Pulmonary artery (tissue), 1 donor: Measurements from ENCODE around the genes SDF4, ATAD3A and MMP23B.

GRCh38 chr1:1231077-1232099 is at the start of gene SDF4:
TSS of gene SDF4 (minus strand) at chr1:1232001.
- PRO-cap = bidirectional peak, plus-strand start at chr1:1232249, minus-strand start at chr1:1232045

DNA sequence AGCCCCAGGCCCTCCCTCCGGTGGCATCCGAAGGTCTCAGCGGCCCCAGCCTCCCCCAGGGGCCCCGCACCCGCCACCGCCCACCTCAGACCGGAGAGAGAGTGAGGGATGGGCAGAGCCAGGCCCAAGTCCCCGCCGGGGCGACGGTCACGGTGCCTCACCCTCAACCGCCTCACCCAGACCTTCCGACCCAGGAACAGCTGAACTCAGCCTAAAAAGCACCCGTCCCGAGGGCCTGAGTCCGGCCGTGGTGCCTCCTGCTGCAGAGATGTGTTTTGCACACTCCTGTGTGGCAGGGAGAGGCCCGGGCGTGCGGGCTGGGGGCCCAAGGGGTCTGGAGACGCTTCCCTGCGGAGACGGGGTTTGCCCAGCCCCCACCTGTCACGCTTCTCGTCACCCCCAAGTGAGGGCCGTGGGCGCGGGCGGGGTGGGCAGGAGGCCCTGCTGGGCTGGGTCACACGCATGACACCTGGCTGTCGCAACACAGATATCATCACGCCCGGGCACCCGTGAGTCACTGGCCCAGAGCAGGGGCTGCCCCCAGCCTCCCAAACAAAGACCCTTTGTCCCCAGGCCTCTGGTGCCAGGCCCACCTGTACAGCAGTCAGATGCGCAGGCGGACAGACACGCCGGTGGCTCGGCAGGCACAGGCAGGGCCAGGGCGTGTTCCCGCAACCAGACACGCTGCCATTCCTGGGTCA is 5.8 kb downstream of the B3GALT6 start:
- PRO-cap = no peak

GRCh38 chr1:1262476-1263245 is 11.0 kb downstream of the UBE2J2 start:
- PRO-cap = no peak

DNA sequence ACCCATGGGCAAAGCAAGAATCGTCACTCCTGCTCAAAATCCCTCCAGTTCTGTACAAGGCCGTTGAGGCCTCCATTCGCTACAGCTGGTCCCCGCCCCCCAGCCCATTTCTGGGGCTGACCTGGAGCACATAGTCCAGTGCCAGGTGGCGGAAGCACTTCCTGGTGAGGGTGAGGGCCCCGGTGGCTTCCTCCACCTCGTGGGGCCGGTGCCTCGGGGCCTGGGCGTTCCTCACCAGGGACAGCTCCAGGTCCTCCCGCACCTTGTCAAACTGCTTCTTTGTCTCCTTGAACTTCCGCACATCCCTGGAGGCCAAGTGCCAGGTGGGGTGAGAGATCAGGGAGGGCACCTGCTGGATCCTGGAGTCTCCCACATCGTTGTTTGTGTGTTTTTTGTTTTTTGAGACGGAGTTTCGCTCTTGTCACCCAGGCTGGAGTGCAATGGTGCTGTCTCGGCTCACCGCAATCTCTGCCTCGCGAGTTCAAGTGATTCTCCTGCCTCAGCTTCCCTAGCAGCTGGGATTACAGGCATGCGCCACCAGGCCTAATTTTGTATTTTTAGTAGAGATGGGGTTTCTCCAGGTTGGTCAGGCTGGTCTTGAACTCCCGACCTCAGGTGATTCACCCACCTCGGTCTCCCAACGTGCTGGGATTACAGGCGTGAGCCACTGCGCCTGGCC is 7.2 kb downstream of the ACAP3 start:
- PRO-cap = no peak

- PRO-cap = no peak
Observed at GRCh38 chr1:1337831-1338240, 6.8 kb downstream of the TAS1R3 start.

DNA sequence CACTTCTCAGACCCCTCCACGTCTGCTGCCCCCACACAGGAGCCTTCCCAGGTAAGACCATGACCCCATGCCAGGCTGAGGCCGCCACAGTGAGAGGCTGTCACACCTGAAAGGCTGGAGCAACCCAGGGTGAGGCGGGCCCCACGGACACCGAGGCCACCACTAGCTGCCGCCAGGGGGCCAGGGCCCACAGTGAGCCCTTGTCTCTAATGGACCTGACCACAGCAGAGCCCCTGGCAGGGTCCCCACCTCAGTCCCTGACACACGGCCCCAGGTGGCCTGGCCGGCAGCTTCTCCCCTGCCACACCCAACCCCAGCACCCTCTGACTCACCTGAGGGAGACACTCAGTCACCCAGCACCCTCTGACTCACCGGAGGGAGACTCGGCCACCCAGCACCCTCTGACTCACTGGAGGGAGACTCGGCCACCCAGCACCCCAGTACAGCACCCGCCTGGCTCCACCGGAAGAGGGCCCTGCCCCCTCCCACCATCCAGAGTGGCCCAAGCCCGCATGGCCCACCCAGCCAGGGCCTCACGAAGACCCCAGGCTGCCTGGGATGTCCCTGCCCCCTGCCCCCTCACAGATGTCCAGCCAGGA is 4.5 kb downstream of the DVL1 start:
- PRO-cap = no peak

GRCh38 chr1:1384758-1385489 is 9.9 kb upstream of the AURKAIP1 start:
- PRO-cap = no peak

DNA sequence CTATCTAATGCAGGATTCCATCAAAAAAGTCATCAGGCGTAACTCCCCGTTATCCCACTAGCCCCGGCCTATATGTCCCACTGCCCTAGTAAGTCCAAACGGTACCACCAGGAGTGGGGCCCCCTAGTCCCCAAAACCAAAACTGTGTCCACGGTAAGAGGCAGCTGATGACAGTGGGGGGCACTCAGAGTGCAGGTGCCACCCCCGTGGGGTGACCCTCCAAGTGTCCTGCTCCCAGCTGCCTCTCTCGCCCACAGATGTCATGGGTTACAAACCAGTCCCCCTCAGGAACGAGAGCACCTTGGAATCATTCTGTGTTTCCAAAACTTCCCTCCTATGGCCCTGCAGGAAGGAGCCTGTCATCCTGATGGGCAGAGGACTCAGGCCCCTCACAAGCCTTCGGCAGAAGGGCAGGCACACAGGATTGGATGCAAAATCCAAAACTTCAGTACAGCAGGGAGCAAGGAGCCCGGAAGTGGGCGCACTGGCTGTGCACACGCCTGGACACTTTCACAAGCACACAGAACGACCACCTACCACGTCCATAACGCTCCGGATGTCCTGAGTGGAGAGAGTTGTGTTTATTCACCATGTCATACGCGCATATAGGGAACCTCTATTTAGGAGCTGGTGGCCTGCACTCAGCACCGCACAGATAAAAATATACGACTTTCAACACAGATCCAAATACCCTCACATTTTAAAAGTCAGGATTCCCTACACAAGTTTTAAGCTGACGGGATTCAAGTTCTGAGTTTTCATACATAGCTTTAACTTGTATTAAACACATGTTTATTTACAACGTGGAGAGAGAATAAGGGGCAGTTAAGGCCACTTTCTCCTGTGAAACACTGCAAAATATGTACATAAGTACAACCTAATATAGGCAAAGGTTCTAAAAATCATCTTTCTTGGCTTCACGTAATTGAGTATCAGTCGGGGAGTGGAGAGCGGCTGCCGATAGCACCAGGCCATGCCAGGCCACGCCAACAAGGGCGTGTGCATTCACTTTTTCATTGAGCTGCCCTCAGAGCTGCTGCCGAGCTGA is 11.3 kb upstream of the AURKAIP1 start:
- PRO-cap = no peak

- PRO-cap = no peak
Observed at GRCh38 chr1:1399689-1400764, 892 bp upstream of the CCNL2 start.

DNA sequence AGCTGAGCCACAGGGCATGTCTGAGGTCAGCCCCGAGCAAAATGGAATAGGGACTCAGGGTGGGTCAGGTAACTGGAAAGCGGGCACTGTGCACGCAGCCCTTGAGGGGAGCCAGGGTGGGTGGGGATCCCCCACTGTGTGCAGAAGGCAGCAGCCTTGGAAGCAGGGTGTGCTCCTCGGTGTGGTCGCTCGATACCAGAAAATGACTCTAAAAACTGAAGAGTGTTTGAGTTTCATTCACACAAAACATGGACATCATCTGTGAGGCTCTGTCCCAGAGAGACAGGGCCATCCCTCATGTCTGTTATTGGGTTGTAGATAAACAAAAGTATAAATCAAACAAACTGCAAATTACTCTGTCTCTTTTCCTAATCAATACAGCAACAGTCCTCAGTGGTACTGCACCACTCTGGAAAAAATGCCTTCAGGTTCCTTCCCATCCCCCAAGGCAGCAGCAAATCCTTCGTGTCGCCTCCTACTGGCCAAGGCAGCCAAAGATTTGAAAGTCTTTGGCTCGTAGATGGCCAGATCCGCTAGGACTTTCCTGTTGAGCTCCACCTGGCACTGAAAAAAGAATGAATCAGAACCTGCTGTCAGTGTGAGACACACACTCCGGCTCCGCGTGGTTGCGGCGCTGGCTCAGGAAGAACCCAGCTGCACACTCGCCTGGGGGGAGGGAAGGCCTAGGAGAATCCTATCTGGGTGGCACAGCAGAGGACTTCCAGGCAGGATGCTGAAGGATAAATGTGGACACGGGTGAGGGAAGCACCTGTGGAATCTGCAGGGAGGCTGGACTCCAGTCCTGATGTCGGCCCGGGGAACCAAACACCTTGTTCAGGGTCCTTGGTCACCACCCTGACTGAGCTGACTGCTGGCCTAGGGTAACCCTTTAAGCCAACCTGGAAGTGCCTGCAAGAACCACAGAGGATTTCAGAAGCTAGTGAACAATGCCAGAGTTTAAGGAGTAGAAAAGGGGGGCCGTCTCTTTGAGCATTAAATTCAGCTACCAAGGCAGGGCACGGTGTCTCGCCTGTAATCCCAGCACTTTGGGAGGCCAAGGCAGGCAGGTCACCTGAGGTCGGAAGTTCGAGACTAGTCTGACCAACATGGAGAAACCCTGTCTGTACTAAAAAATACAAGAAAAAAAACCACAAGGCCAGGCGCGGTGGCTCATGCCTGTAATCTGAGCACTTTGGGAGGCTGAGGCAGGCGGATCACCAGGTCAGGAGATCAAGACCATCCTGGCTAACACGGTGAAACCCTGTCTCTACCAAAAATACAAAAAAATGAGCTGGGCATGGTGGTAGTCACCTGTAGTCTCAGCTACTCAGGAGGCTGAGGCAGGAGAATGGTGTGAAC is 3.0 kb upstream of the CCNL2 start:
- PRO-cap = no peak

GRCh38 chr1:1430052-1431236 is 4.8 kb downstream of the TMEM88B start:
- PRO-cap = no peak

DNA sequence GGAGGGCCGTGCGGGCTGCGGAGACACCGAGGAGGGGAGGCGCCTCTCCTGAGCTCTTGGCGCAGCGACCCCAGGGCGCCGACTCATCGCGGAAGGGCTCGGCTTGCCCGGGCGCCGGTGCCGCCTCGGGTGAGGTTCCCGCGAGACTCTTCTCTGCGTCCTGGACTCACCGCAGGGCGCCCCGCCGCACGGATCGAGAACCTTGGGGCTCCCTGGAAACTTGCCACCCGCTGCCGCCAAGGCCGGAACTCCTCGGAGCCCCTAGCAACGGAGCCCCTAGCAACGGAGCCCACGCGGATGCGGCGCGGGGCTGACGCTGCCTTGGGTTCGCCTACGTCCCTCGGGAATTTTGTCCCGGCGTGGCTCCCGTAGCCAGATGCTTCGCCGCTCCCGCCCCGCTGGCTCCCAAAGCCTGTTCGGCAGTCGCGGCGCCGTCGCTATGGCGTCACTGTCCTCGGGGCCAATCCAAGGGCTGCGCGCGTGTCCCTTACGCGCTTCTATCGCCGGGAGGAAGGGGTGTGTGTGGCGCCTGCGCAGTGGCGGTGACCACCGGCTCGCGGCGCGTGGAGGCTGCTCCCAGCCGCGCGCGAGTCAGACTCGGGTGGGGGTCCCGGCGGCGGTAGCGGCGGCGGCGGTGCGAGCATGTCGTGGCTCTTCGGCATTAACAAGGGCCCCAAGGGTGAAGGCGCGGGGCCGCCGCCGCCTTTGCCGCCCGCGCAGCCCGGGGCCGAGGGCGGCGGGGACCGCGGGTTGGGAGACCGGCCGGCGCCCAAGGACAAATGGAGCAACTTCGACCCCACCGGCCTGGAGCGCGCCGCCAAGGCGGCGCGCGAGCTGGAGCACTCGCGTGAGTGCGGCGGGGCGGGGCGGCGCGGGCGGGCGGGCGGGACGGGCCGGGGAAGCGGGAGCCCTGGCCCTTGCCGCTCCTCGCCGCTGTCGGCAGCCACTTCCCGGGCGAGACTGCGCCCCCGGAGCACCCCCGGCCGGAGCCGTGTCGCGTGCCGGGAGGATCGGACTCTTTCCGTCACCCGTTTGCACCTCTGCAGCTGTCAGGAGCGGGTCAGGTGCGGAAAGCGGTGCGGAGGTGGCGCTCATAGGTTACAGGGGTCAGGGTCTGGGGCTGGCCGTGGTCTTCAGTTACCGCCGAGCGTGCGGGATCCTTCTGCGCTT is at the start of gene ATAD3A:
ATAD3A (plus strand) TSS at position 536 of the 1,170 bp plus-strand sequence.
- PRO-cap = bidirectional peak, plus-strand start at position 536 of the sequence, minus-strand start at position 333 of the sequence

DNA sequence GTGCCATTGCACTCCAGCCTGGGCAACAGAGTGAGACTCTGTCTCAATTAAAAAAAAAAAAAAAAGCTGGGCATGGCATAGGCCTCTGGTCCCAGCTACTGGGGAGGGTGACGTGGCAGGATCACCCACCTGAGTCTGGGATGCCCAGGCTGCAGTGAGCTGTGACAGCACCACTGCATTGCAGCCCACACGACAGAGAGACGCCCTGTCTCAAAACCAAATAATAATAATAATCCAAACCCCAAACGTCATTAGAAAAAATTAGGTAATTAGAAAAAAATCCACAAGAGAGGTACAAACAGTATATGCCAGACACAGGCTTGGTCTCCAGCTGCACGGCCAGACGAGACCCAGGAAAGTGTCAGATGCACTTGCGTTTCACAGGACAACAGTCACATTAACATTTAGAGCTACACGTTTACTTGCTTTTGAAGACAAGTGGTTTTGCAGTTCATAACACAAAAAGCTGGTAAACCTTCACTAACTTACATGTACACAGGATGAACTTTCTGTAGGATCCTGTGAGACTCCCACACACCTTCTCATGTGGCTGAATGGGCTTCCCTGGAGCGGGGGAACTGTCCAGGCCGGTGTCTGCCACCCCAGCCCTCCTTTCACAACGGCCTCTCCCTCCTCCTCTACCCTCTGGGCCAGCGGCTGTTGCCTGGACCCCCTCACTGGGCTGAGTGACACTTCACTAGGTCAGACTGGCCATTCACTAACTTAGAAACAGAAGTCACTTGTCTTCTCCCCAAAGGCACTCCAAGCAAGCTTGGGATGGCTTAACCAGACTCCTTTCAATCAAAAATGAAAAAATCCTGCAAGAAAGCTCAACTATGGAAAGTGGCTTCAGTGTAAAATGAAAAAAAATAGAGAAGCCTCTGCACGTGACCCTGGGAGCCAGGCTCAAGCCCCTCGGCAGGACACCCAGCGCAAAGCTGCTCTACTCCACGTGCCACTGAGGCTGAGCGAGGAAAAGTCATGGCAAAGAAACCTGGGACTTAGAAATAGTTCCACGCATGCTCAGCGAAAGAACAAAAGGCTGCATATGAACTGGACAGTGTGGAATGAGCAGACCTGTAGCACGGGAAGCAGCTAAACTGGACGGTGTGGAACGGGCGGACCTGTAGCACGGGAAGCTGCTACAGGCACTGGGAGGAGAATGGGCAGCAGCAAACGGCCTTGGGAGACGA is 16.1 kb downstream of the SSU72 start:
- PRO-cap = no peak

DNA sequence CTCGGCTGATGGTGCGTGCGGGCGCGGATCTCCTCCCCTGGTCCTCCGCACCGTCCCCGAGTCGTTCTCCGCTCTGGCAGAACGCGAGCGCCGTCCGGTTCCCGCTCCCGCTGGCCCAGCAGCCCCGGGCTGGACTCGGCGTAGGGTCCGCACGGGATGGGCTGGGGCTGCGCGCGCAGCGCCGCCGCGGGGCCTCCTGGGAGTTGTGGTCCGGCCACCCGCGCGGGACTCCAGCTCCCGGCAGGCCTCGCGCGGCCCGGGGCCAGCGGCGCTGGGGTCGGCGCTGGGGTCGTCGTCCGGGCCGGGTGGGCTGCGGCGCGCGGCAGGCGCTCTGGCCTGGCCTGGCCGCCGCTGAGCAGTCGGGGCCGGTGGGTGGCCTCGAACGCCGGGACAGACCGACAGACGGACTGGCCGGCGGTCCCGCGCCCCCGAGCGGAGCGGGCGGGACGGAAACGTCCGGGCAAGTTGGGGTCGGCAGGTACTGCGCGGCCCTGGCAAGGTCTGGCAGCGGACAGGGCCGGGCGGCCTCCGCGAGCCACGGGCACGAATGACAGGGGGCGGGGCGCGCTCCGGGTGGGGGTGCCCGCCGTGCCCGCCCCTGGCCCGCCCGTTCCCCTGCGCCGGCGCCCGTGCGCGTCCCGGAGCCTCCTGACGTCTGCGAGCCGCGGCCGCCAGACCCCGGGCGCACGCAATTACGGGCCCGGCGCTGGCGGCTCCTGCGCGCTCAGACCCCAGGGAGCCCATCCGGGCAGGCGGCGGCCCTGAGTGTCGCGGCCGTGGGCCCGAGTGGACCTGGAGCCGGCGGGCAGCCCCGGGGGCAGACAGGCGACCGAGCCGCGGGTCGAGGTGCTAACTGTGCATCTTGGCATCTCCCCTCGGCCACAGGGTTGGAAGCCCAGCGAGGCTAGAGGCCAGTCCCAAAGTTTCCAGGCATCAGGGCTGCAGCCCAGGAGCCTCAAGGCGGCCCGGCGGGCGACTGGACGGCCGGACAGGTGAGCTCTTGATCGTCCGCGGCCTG is 632 bp downstream of the MIB2 start:
- PRO-cap = bidirectional peak, plus-strand start at position 294 of the sequence, minus-strand start at position 163 of the sequence

- PRO-cap = bidirectional peak, plus-strand start at chr1:1631675, minus-strand start at chr1:1631426
Observed at GRCh38 chr1:1631510-1632575, at the start of gene MMP23B. TSS of gene MMP23B (plus strand) at chr1:1632173.

- PRO-cap = no peak
Observed at GRCh38 chr1:1715454-1715802, 8.7 kb downstream of the CDK11A start.

DNA sequence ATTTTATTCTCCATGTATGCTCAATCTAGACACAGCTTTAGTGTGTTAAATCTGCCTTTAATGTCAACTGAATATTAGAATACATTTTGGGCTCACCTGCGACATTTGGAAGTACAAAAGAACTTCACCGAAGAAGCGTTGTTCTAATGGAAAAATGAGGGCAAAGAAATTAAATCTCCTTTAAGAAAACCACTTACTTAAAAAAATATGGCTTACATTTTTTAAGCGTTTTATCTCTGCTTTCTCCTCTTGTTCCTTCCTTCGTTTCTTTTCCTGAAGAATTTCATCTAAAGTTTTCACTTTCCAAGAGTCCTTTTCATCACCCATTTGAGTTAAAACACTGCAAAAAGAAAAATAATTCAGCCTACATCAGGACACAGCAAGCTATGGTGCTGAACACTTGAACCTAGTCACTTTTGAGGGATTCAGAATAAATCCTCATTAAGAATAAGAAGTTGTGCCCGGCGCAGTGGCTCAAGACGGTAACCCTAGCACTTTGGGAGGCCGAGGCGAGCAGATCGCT is 1.6 kb downstream of the CDK11A start:
- PRO-cap = no peak

- PRO-cap = no peak
Observed at GRCh38 chr1:1759660-1760282, 18.5 kb downstream of the NADK start.

DNA sequence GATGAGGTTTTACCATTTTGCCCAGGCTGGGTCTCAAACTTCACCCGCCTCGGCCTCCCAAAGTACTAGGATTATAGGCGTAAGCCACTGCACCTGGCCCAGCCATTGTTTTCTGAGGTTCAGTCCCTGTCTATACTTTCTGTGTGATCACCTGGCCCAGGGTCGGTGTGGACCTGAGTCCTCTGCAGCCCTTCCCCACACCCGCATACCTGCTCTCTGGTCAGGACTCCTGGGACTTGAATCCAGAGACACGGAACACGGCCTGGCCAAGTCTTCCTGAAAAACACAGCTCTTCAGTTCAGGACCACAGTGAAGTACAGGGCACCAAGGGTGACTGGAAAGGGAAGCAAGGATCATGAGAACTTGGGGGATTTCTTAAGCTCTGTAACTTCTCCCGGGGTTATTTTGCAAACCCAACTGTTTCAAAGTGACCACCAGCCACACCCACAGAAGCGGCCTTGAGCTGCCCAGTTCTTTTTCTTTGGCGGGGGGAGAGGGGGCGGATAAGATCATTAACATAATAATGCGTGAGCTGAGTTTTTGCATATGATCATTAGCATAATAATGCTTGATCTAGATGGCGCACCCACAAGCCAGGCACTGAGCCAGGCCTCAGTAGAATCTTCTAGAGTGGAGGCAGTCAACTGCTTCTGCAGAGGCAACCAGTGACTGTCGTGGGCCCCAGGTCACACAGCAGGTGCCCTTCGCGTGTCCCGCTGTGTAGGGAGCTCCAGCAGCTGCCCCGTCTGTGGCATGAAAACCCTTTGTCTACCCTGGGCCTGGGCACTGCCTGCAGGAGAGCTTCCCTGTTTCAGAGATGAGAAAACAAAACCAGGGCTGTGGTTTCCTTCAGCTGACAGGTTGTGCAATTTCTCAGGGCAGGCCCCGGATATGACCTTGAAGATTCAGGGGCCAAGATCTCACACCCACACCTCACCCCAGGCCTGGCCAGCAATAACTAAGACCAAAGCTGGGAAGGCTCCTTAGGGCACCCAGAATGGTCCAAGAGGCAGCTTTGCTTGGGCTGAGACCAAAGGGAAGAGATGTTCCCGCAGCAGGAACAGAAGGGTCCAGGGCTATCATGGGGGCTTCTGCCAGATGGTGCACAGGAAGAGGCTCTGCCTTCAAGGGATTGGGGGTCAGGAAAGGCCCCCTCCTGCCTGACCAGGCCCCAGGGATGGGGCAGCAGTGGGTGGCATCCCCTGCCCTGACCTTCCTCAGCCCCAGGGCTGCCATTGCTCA is 1.8 kb upstream of the NADK start:
- PRO-cap = no peak

DNA sequence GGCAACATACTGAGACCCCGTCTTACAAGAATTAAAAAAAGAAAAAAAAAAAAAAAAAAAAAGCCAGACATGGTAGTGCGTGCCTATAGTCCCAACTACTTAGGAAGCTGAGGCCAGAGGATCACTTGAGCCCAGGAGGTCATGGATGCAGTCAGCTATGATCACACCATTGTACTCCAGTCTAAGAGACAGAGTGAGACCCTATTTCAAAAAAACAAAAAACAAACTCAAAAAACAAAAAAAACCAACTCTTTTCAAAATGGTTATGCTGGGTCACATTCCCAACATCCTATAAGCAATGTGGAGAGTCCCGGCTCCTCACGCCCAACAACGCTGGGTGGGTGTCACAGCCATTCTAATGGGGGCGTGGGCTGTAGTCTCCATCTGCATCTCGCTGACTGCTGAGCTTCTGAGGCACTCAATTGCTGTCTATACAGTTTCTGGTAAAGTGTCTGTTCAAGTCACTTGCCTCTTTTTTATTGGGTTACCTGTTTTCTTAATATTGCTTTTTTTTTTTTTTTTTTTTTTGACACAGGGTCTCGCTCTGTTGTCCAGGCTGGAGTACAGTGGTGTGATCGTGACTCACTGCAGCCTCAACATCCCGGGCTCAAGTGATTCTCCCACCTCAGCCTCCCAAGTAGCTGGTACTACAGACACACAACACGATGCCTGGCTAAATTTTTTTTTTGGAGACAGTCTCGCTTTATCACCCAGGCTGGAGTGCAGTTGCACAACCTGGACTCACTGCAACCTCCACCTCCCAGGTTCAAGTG is 54.8 kb downstream of the GNB1 start:
- PRO-cap = no peak